Endometrial microvascular endothelial cells (primary cell): ENCODE measurements around the gene AP4S1.

DNA sequence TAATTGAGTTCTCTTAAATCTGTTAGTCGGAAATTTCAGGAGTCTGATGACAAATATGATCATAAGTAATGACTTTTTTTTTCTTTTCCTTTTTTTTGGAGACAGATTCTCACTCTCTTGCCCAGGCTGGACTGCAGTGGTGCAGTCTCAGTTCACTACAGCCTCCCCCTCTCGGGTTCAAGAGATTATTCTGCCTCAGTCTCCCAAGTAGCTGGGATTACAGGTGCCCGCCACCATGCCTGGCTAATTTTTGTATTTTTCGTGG lies 321.8 kb downstream of the PRKD1 start:
- RAMPAGE, long total RNA, result no peak

- RAMPAGE, long total RNA, result no peak
Observed at GRCh38 chr14:29745832-29746314, 181.8 kb downstream of the PRKD1 start.

GRCh38 chr14:30875384-30875816 lies 1.0 kb downstream of the COCH start:
- RAMPAGE, long total RNA, result no peak

GRCh38 chr14:30921365-30921797 lies 47.0 kb downstream of the COCH start:
- RAMPAGE, long total RNA, result no peak

DNA sequence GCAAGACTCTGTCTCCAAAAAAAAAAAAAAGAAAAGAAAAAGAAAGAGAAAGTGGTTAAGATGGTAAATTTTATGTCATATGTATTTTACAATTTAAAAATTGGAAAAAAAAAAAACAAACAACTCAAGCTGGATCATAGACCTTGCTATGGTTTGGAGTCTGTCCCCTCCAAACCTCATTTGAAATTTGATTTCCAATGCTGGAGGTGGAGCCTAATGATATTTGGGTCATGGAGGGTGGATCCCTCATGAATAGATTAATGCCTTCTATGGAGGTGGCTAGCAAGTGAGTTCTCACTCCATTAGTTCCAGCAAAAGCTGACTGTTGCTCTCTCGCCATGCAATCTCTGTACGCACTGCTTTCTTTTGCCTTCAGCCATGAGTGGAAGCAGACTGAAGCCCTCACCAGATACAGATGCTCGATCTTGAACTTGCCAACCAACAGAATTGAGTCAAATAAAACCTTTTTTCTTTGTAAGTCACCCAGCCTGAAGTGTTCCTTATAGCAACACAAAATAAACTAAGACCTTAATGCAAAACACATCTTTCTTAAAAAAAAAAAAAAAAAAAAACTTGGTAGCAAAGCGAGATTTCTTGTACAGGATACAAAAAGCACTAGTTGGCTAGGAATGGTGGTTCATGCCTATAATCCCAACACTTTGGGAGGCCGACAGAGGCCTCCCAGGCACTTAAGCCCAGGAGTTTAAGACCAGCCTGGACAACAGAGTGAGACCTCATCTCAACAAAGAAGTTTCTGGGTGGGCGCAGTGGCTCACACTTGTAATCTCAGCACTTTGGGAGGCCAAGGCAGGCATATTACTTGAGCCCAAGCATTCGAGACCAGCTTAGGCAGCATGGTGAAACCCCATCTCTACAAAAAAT lies 22.0 kb upstream of the AP4S1 start:
- RAMPAGE, long total RNA, result no peak

- RAMPAGE, long total RNA, result start-site peak on the plus strand at chr14:31025484-31025524, 14 and 9 reads in 2 replicates; start-site peak on the plus strand at chr14:31025638-31025664, 10 and 19 reads in 2 replicates
Observed at GRCh38 chr14:31025111-31025753, at the start of gene AP4S1. TSS of gene AP4S1 (plus strand) at chr14:31025649.

DNA sequence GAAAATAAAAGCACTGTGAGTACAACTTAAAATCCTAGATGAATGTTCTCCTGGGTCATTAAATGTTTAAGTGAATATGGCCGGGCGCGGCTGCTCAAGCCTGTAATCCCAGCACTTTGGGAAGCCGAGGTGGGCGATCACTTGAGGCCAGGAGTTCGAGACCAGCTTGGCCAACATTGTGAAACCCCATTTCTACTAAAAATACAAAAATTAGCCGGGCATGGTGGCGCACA lies 1.0 kb upstream of the STRN3 start:
- RAMPAGE, long total RNA, result no peak

DNA sequence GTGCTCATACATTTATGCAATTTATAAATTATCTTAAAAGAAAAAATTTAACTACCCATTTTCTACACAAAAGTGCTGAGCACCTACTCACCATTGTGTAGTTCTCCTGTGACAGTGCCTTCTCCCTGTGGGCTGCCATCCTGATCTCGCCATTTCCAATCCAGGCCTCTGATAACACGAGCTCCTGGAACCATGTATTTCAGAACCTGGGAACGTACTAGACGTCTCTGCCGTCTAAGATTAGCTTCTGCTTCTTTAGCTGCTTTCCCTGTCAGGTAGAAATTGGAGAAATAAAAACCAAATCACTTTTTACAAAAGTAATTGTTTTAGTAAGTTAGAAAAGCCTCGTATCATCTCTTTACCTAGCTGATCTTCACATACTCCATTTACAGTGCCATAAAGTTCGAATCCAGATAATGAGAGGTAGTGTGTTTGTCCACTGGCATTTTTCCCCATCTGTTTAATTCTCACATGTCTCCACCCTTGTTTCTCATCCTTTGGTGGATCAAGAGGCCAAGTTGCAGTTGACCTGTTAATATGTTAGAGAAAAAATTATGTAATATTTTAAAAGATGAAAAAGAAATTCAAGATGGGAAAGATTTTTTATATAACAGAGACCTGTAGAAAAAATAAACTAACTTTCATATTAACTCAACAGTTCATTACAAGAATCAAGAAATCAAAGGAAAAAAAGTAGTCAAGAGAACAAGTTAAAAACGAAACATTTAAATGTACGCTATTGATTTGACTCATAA lies 74.3 kb downstream of the HECTD1 start:
- RAMPAGE, long total RNA, result no peak

- RAMPAGE, long total RNA, result no peak
Observed at GRCh38 chr14:31197709-31198064, 9.9 kb downstream of the HECTD1 start.

GRCh38 chr14:31229423-31230427 lies 22.1 kb upstream of the HECTD1 start:
- RAMPAGE, long total RNA, result no peak

GRCh38 chr14:31261881-31262753 lies 54.5 kb upstream of the HECTD1 start:
- RAMPAGE, long total RNA, result no peak

GRCh38 chr14:31321312-31321729 lies 99.0 kb downstream of the HEATR5A start:
- RAMPAGE, long total RNA, result no peak

- RAMPAGE, long total RNA, result no peak
Observed at GRCh38 chr14:31724628-31725040, 163.4 kb downstream of the NUBPL start.

DNA sequence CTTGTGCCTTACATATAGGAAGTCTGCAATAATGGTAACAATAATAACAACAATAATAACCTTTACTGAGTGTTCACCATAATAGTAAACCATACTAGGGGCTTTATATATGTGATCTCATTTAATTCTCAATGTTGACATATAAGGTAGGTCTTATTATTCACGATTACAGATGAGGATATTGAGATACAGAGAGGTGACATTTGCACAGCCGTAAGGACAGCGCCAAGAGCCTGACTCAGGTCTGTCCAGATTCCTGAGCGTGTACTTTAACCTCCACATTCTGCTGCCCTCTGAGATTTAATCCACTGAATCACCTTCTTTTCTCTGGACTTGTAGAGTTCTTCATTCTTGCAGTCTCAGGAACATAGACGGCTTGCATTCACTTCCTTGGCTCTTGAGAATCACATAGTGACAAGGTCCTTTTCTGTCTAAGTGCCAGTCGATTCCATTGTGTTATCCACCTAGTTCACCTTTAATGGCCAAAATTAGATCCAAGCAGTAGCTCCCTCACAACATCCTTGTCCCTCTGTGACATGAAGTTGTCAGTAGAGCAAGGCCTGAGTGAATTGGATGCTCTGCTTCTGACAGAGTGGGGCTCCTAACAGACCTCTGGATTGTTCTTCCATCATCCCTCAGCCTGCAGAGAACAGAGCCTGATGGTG lies 141.0 kb upstream of the ARHGAP5 start:
- RAMPAGE, long total RNA, result no peak

GRCh38 chr14:32075533-32076034 lies 1.5 kb upstream of the ARHGAP5 start:
- RAMPAGE, long total RNA, result no peak

DNA sequence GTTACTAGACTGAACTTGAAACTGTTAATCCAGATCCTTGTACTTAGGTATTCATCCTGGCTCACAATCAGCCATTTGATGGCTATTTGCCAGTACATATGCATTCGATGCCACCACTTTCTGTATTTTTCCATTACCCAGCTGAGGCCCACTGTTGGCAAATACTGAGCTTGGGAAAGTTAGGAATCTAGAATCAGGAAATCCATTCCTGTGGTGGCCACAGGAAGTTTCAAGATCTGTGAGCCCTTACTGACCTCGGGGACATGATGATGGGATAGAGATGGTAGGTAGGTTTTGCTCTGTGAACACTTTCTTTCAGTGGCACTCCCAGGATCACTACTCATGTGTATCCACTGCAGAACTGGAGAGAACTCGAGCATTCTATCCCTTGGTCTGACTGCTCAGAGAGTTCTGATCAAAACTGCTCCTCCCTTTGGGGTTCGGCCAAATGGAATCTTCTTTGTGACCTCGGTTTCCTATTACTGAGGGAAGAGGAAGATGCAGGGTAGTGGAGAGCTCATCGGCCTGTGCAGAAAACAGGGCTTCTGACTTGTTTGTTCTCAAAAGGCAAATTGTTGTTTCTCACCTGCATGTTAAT lies 17.3 kb upstream of the AKAP6 start:
- RAMPAGE, long total RNA, result no peak

DNA sequence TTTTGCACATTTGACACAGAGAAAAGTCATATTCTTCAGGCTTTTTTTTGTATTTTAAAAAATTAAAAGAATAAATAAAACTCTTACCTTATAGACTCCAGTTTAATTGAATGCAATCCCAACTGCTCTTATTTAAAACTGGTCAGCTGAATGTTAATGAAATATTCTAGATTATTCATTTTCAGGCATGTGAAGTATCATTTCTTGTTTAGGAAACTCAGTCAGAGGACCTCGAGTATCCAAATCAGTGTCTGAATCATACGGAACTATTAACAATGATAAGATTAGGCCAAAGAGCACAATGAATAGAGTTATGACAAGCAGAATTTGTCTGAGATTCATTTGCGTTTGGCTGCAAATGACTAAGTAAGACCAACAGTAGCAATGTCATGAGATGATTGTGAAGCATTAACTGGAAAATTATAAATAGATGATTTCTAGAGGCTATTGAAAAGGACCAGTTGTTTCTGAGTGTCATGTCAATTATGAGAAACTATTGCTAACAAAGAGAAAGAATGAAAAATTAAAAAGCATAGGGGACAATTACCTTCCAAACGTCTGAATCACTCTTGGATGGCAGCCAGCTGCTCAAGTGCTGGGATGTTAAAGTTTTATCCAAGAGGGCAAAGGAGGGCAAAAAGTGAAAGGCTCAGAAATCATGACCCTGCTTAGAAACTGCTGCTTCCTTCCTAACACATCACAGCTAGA lies 88.8 kb downstream of the AKAP6 start:
- RAMPAGE, long total RNA, result no peak

GRCh38 chr14:32493913-32494594 lies 165.0 kb downstream of the AKAP6 start:
- RAMPAGE, long total RNA, result no peak

DNA sequence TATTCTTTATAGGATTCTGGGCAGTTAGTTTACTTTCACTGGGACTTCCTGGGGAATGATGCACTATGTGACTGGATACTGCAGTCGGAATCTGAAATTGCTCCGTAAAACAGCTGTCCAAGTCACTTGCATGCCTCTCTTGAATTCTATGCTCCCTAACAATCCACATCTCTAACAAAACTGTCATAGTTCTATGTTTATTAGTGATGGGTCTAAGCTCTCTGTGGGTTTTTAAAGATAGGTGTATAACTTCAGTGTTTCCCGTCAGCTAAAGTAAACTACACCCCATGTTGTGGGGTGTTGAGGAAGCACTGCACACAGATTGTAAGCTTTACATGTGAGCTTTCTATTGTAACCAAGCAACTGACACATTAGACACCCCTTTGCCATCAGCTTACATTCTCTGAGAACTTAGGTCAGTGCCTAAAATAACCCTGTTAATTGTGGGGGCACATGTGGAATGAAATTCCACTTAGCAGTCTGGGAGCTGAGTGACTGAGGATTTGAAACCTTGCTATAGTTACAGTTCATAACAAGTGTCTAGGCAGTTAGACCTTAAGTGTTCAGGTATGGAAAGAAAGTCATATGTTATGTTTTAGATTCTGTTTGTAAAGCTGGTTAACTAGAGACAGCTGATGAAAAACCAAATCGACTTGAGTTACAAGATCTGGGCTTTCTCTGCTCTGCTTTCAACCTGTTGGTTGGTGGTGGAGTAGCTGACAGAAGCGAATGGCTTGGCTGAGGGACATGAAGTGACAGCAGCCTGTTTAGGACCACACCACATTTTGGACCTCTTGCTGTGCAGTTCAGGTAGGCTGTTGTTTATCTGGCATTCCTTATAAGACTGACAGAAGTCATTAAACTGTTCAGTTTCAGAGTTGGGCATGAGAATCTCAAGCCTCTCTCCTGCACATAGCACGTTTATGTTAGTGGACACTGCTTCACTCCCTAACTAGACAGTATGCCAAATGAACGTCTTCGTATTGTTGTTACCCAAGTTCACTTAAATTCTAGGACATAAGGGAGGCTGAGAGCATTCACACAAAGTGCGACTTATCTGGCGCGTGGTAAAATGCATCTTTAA lies 165.8 kb downstream of the AKAP6 start:
- RAMPAGE, long total RNA, result no peak

DNA sequence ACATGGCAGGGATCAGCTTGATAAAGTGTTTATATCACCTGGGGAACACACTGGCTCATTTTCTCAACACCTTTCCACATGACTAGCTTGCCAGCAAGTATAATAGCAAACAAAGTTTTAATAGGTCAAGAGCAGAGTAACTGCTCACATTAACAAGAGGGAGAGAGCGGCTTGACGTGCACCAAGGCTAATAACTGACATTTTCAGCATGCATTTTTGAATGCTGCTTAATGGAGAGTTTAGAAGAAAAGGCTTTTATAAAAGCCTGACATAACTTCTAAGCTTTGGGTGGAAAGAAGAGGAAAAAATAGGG lies 246.3 kb downstream of the EGLN3 start:
- RAMPAGE, long total RNA, result no peak